ENCODE results near the genes PAX9, MIA2 and FSCB.

- PRO-cap = unidirectional peak, plus-strand start at chr14:36662220
- RAMPAGE, long total RNA = no peak
Measured at GRCh38 chr14:36661581-36662497, at the start of gene PAX9. Gene PAX9, plus strand, starts transcription at chr14:36661860.

DNA sequence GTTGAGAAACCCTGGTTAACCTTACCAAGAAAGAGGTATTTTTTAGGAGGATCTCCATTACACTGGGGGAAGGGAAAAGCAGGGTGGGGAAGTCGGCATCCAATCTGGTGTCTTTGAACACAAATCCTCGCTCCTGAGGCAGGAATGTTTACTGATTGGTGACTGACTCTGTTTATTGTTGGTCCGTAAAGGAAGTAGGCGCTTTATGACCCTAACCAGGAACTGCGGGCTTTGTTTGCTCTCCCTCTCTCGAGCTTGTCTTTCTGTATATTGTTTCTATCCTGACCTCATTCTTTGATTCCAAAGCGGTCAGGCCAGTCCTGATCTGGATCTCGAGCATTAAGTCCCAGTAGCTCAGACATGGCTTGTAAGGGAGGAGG lies 194.4 kb downstream of the PAX9 start:
- PRO-cap = no peak
- RAMPAGE, long total RNA = no peak

GRCh38 chr14:37027037-37027621 lies 145.3 kb downstream of the SLC25A21 start:
- PRO-cap = no peak
- RAMPAGE, long total RNA = no peak

DNA sequence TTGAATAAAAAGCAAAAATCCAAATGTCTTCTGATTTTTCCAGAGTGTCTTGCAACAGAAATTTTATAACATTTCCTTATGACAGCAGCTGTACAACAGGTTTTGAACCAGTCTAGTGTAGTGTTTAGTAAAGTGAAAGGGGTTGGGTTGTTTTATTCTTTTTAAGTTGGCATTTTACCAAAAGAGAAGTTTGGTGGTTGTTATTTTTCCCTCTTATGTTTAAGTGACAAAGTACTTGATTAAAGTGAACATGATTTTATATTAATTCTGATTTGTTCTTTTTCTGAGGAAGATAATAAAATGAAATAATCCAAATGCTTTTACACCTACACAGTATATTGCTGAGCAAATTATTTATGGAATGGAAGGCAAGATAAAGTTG lies 129.0 kb downstream of the FOXA1 start:
- PRO-cap = no peak
- RAMPAGE, long total RNA = no peak

DNA sequence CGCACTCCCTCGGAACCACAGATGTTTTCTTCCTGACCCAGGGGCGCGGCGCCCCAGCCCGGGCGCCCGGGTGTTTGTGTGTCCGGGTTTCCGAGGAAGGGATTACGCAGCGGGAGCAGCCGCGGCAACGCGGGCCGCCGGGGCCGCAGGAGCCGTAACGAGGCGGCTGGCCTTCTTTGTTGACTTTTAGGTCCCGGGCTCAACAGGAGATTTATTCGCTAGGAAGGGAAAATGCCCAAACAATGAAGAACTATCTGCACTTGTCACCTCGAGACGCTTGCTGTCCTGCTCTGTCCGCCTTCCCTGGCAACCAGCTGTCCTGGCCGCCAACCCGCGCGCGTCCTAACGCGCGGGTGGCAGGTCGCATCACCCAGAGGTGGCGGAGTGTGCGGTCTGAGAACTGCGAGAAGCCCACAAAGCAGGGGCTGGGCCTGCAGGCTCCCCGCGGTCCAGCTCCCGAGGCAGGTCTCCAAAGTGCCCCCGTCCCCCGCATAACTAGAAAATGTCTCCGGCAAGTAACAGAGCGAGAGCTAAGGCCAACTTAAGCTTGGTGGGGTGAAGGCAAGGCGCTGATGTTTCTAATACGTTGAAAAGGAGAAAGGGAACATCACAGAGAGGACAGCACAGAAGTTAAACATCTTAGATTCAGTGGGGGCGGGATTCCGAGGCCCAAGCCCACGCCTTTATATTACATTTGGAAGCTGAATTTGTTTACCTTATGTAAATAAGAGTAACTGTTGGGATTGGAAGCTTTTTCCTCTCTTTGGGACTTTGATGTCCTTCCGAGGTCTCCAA lies 6.7 kb downstream of the FOXA1 start:
- PRO-cap = no peak
- RAMPAGE, long total RNA = no peak

DNA sequence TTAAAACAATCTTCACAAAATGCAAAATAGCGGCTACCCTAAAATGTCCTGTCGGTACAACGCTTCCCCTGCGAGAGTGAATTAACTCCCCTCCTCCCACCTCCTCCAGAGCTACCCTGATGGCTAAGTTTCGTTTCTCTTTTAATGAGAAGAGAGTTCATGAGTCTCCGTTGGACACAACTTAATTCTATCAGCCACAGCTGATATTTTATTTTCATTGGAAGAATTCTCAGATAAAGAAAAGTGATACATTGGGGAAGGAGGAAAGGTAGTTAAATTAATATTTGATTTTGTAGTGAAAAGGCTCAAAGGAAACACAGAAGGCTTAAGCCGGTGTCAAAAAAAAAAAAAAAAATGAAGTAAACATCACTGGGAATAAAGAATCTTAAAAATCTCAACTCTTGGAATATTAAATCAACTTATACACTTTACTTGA lies 5.6 kb downstream of the FOXA1 start:
- PRO-cap = no peak
- RAMPAGE, long total RNA = no peak

DNA sequence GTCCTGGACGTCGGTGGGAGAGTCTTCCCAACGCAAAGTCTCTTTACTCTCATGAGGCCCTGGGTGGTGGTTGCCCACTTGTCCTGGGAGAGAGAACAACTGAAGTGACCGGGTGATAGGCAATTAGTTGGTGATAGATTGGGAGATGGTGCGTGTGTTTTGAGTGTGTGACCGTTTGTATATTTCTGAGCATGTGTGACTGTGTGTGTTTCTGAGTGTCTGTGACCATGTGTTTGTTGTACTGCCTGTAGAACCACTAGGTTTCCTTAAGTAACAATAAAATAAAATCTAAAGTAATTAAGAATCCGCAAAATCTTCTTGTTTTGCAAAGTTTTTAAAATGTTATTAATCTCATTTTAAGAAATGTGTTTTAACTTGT lies 1.0 kb downstream of the TTC6 start:
- PRO-cap = no peak
- RAMPAGE, long total RNA = no peak

DNA sequence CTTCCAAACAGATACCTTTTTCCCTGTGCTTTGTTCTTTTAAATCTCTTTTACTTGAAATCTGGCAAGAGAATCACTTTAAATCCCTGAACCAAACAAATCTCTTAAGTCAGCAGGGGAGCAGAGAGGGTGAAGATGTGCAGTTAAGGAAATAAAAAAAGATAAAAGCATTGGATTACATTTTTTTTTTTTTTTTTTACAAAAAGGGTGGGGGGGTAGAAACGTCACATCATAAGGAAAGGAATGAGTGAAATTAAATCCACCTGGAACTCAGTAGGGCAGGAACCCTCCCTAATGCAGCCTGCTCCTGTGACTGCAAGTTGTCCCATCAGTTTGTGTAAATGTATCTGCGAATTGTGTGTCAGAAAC lies 1.4 kb downstream of the TTC6 start:
- PRO-cap = no peak
- RAMPAGE, long total RNA = no peak

DNA sequence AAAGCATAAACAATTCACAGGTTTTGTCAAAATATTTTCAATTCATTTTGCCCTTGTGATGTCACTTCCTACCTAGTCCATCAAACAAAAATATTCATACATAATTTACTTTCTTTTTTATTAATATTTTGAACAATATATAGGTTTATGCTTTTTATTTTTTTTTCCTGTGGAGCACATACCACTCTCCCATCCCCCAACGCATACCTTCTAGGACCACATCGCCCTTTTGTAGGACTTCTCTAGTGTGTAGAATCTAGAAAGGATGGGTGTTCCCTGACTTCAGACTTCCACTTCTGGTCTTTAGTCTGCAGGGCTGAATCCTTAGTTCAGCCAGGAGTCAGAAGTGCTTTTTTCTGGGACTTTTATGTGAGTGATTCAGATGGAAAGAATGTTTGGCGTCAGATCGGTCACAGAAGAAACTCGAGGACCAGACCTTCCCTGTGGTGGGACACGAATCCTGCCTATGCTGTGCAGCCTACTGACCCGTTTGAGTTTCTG lies 165.5 kb upstream of the SSTR1 start:
- PRO-cap = no peak
- RAMPAGE, long total RNA = no peak

- PRO-cap = no peak
- RAMPAGE, long total RNA = no peak
Measured at GRCh38 chr14:39097074-39097607, 5.9 kb downstream of the SEC23A start.

- PRO-cap = no peak
- RAMPAGE, long total RNA = no peak
Measured at GRCh38 chr14:39114700-39115178, 616 bp downstream of the GEMIN2 start.

DNA sequence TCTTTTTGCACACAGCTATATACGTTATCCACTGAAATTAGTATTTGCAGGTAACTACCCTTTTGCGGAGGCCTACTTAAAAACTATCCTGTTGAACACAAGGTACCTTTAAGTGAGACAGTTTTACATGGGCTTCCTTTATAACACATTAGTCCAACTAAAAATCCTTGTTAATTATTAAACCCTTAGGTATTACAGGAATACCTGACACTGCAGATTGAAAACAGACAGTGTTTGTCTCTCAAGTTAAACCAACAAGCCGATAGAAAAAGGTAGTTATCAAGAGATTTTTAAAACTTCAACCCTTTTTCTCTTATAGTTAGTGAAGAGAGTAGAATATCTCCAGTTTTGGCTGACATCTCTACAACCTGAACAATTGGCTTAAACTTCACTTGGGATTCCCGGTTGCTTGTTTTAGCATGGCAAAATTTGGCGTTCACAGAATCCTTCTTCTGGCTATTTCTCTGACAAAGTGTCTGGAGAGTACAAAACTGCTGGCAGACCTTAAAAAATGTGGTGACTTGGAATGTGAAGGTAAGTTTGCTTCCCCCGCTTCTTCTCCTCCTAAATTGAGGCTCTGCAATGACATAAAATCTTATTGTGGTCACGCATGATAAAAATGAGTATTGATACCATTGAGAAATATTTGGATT lies at the start of gene MIA2:
TSS of gene MIA2 (plus strand) at position 220 of the 653 bp plus-strand sequence.
- PRO-cap = no peak
- RAMPAGE, long total RNA = no peak

DNA sequence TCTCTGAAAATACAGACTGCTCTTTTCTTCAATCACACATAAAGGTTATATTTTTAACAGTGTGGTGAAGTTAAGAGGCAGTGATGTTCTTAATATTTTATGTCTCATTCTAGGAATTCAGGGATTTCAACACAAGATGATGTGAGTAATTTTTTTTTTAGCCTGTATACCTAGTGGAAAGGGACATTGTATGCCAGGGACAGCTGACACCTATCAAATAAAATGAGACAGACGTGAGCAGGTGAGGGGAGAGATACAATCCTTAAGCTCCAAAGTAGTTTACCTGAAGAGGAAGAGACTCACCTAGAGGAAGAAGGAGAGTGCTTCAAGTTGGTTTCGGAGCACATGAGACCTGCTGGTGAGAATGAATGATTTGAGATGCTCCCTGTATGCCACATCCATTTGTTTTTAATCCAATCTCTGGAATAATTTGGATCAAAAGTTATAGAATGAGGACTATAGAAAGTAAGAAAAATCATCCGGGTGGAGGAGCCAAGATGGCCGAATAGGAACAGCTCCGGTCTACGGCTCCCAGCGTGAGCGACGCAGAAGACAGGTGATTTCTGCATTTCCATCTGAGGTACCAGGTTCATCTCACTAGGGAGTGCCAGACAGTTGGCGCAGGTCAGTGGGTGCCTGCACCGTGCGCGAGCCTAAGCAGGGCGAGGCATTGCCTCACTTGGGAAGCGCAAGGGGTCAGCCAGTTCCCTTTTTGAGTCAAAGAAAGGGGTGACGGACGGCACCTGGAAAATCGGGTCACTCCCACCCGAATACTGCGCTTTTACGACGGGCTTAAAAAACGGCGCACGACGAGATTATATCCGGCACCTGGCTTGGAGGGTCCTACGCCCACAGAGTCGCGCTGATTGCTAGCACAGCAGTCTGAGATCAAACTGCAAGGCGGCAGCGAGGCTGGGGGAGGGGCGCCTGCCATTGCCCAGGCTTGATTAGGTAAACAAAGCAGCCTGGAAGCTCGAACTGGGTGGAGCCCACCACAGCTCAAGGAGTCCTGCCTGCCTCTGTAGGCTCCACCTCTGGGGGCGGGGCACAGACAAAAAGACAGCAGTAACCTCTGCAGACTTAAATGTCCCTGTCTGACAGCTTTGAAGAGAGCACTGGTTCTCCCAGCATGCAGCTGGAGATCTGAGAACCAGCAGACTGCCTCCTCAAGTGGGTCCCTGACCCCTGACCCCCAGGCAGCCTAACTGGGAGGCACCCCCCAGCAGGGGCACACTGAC lies 915.8 kb upstream of the FBXO33 start:
- PRO-cap = no peak
- RAMPAGE, long total RNA = no peak

DNA sequence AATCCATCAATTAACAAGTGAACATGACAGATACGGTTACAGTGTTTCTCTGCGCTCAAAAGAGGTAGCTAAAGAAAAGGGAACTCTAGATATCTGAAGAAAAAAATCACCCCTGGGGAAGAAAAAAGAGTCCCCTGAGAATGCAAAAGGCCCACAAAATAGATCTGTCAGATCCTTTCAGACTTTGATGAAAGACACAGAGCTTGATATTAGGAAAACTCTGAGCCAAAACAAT lies 422.0 kb downstream of the LRFN5 start:
- PRO-cap = no peak
- RAMPAGE, long total RNA = no peak

DNA sequence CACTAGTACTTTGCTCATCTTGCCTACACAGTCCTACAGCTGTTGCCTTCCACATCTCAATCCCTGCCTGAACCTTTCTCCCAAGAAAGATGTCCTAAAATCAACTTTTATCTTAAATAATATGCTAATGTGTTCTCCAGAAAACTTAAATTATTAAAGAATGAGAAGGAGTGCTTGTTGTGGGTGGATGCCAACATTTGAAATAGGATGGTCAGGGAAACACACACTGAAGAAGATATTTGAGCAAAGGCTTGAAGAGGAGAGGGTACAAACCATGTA lies 1044.5 kb downstream of the LRFN5 start:
- PRO-cap = no peak
- RAMPAGE, long total RNA = no peak

GRCh38 chr14:44506995-44507592 lies at the start of gene FSCB:
Gene FSCB, minus strand, starts transcription at chr14:44507283.
- PRO-cap = no peak
- RAMPAGE, long total RNA = no peak

- PRO-cap = no peak
- RAMPAGE, long total RNA = no peak
Measured at GRCh38 chr14:44798361-44798897, 98.6 kb upstream of the C14orf28 start.

- PRO-cap = no peak
- RAMPAGE, long total RNA = no peak
Measured at GRCh38 chr14:44963478-44964463, 1.8 kb downstream of the TOGARAM1 start.

DNA sequence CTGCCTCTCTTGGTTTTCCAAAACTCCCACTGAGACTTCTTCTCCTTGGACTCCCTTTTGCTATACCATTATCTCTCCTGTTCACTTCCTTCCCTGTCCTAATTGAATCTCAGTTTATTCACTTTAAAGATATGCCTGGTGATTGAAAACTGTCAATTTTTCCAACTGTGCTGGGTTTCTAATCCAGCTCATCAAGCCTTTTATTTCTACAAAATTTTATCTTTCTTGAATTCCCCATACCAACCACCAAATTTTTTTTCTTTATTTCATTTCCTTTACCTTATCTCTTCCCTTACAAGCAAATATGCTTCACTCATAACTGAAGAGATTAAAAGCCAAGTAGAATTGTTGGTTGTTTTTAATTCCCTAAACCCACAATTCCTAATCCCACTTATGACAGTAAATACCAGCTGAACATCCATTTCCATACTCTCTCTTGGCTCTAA lies 46.2 kb downstream of the MIS18BP1 start:
- PRO-cap = no peak
- RAMPAGE, long total RNA = no peak

DNA sequence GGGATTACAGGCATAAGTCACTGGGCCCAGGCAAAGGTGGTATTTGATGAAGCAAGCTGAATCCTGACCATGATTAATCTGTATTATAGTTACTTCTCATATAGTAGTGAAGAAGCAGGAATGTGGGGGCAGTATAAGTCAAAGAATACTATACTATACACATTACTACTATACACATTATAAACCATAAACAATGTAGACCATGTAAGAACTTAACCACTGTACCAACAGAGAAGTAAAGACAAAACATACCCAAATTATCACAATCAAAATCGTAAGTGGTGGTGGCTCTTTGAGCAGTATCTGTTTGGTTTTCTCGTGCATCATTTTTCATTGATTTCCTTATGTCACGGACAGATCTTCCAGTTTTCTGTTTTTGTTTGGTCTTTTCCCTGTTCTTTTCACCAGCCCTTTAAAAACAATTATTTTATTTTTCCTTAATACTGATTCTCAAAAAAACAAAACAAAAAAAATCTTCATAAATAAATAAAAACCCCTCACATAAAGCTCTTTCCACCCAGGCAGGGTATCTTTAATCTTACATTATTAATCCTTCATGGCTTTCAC lies 22.0 kb downstream of the MIS18BP1 start:
- PRO-cap = no peak
- RAMPAGE, long total RNA = no peak